ENCODE results near the genes SLC7A11 and ELF2.

DNA sequence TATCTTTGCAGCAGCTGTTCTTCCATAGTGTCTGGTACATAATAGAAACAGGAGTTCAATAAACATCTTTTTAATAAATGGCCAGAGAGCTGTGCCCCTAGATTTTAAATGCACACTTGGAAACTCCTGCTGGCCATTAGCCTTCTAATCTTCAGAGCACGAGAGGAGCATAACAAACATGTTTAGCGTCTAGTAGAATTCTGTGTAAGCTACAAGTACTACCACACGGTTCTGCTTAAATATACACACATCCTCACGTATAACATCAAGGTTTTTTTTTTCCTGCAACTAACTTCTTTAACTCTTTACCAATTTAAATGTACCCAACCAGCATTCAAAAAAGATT lies 705 bp downstream of the SCLT1 start:
- PRO-cap, 7 experiments = peak in 1 of 7 experiments; most common plus-strand start position 136 of the sequence (in 1); most common minus-strand start position 211 of the sequence (in 1)
- RAMPAGE, long total RNA, 2 experiments = no peak in any of the 2 experiments

DNA sequence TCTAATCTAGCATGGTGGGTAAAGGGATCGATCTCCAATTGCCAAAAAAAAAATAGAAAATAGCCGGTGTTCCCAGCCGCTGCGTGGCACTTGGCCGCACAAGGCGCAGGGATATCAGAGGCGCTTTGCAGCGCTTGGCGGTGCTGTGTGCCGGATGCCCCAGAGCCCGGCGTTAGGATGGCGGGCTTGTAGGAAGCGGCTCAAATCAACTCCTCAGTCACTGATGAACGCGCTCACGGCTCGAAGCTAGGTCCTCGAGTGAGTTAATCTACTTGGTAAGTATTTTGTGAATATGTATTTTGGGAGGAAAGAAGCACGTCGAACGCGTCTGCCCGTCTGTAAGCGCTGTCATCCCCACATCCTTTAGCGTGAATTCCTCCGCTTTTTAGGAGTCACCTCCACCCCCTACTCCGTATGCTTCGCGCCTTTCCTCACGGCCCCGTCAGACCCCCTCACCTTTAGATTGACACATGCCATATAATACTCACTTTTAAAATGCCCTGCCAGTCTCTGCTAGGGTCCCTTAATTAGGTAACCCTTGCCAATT lies 734 bp upstream of the PCDH10 start:
- PRO-cap, 7 experiments = peak in 1 of 7 experiments; most common plus-strand start position 216 of the sequence (in 1); most common minus-strand start position 115 of the sequence (in 1)
- RAMPAGE, long total RNA, 2 experiments = no peak in any of the 2 experiments

DNA sequence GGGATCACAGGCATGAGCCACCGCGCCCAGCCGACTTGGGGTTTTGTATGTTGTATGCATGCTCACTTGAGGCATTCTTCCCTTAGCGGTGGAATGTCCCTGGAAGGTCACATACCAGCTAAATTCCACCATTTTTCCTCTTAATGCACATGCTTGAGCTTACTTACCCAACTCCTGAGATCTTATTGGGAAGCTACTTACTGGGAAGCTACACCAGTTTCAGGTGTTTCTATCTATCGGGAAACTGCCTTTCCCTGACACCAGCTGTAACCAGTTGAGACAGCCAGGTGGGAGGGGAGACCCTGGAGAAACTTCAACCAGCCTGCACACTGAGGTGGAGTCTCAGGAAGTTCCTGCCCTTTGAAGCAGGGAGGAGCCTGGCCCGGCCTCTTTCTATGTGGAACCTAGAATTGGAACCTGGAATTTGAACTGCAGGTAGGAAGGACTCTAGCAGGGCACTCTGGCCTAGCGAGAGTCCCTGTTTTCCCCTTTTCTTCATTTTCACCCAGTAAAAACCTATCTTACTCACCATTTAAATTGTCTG lies 425.7 kb upstream of the PABPC4L start:
- PRO-cap, 7 experiments = no peak in any of the 7 experiments
- RAMPAGE, long total RNA, 2 experiments = no peak in any of the 2 experiments

DNA sequence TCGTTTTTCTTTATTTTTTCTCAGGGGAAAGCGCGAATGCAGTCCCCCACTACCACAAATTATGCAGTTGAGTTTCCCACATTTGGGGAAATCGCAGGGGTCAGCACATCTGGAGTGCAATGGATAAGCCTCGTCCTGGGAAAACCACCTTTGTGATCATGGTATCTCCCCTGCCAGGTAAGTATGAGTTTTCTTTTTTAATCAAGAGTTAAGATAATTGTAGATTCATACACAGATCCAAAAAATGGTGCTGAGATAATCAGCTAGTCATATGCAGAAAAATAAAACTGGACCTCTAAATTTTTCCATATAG lies 1536.4 kb downstream of the PCDH18 start:
- PRO-cap, 7 experiments = peak in 1 of 7 experiments; most common minus-strand start position 189 of the sequence (in 1)
- RAMPAGE, long total RNA, 2 experiments = no peak in any of the 2 experiments

DNA sequence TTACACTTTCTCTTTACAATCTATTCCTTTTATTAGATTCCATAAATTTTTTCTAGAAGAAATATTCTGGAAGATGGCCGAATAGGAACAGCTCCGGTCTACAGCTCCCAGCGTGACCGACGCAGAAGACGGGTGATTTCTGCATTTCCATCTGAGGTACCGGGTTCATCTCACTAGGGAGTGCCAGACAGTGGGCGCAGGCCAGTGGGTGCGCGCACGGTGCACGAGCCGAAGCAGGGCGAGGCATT lies 36.2 kb downstream of the PCDH18 start:
- PRO-cap, 7 experiments = no peak in any of the 7 experiments
- RAMPAGE, long total RNA, 2 experiments = no peak in any of the 2 experiments

DNA sequence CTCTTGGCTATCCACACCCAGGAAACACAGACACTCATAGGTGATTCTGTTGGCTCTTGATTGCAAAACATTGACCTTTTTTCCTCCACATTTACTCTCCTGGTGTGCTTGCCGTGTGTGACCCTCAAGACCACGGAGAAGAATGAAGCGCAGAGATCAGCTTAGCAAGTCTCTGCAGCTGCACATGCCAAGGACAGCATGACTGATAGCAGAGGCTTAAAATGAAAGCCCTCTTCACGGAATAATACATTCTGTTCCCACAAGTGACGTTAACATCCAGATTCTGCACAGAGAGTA lies 61.0 kb downstream of the SLC7A11 start:
- PRO-cap, 7 experiments = peak in 5 of 7 experiments; most common minus-strand start position 144 of the sequence (in 5)
- RAMPAGE, long total RNA, 2 experiments = no peak in any of the 2 experiments

- PRO-cap, 7 experiments = no peak in any of the 7 experiments
- RAMPAGE, long total RNA, 2 experiments = no peak in any of the 2 experiments
Observed at GRCh38 chr4:138222132-138222320, 20.1 kb downstream of the SLC7A11 start.

- PRO-cap, 7 experiments = peak in 3 of 7 experiments; most common plus-strand start chr4:138241814 (in 1); most common minus-strand start chr4:138242349 (in 2)
- RAMPAGE, long total RNA, 2 experiments = no peak in any of the 2 experiments
Observed at GRCh38 chr4:138241673-138242898, at the start of gene SLC7A11. Gene SLC7A11 (minus strand): TSS chr4:138242349.

DNA sequence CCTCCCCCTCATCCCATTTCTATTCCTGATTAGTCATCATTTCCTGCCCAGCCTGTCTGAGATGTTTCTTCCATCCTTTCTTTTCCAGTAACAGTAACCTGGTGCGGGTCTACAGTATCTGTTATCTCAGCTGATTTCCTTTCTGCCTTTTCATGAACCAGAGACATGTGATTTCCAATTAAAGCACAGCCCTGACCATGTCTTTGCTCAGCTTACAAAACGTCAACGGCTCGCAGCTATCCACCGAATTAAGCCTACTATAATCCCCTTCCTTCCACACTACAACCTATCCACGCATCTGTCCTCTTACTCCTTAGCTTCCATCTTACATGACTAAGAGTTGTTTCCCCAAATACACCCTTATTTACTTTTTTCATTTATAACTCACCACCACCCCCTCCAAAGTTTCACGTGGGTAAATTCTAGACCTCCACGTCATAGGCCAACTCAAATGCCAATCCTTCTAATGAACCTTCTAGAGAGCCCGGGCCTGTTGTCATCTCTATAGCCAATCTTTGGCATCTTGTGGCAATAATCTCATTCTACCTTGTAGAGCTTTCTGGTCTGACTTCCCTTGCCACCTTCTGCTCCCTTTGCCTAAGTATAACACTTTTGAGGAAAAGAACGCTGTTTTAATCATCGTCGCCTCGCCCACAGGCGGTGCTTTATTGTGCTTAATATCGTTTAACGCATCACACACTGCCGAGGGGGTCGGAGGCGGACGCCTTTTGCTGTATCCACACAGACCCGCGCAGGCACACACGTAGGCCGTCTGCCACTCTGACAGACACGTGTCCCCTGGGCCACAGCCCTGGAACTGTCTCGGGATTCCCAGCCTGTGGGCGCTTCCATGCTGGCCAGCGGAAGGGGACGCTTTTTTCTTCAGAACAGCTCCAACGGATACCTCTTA lies 661 bp upstream of the NOCT start:
- PRO-cap, 7 experiments = peak in 7 of 7 experiments; most common plus-strand start position 87 of the sequence (in 1); most common minus-strand start position 791 of the sequence (in 6)
- RAMPAGE, long total RNA, 2 experiments = start-site peak on the minus strand in 1 of 2 experiments, centred at position 788 of the sequence, 19 reads per replicate

- PRO-cap, 7 experiments = peak in 7 of 7 experiments; most common plus-strand start chr4:139176549 (in 3); most common minus-strand start chr4:139177218 (in 7)
- RAMPAGE, long total RNA, 2 experiments = start-site peak on the minus strand in 2 of 2 experiments, at chr4:139177111-139177238 at its widest, 19 to 29 reads per replicate
Observed at GRCh38 chr4:139176281-139177292, at the start of gene ELF2. Gene ELF2 (minus strand): TSS chr4:139177218.

DNA sequence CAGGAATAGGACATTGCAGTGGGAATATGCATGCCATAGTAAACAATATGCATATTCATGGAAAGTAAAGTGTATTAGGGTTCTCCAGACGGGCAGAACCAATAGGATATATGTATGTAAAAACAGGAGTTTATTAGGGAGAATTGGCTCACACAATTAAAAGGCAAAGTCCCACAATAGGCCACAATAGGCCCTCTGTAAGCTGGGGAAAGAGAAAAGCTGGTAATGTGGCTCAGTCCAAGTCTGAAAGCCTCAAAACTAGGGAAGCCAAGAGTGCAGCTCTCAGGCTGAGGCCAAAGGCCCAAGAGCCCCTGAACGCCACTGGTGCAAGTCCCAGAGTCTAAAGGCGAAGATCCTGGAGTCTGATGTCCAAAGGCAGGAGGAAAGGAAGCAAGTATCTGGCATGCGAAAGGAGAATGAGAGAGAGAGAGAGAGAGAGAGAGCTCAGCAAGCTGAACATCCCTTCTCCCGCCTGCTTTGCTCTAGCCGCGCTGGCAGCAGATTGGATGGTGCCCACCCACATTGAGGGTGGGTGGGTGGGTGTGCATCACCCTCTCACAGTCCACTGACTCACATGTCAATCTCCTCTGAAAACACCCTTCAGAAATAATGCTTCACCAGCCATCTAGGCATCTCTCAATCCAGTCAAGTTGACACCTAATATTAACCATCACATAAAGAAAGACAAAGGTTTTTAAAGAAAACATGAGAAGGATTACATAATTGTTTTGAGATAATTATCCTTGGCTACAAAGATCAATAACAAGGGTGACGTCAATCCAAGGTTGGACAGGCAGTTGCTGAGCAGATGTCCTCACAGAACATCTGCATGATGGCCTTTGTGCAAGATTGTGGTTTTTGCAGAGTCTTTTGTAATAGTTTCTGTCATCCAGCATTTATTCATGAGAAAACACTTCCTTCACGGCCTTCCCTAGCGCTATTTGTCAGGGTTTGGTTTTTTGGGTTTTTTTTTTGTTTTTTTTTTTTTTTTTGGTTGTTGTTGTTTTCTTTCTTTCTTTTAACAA lies 31.0 kb upstream of the ELF2 start:
- PRO-cap, 7 experiments = no peak in any of the 7 experiments
- RAMPAGE, long total RNA, 2 experiments = no peak in any of the 2 experiments

DNA sequence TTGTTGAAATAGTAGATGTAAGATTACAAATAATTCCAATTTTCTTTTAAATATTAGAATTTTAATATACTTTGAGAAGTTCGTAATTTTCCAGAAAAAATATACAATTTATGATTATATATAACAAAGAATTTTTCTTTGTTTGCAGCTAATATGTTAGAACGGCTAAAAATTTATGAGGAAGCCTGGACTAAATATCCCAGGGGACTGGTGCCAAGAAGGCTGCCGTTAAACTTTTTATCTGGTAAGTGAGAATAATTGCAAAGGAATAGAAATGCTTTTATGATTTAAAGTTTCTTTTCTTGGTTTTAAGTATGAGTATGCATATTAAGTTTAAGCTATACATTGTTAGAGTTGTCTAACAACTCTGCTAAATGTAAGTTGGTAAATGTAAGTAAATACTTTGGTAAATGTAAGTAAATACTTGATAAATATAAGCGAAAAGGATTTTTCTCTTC lies 48.8 kb upstream of the NDUFC1 start:
- PRO-cap, 7 experiments = no peak in any of the 7 experiments
- RAMPAGE, long total RNA, 2 experiments = no peak in any of the 2 experiments

DNA sequence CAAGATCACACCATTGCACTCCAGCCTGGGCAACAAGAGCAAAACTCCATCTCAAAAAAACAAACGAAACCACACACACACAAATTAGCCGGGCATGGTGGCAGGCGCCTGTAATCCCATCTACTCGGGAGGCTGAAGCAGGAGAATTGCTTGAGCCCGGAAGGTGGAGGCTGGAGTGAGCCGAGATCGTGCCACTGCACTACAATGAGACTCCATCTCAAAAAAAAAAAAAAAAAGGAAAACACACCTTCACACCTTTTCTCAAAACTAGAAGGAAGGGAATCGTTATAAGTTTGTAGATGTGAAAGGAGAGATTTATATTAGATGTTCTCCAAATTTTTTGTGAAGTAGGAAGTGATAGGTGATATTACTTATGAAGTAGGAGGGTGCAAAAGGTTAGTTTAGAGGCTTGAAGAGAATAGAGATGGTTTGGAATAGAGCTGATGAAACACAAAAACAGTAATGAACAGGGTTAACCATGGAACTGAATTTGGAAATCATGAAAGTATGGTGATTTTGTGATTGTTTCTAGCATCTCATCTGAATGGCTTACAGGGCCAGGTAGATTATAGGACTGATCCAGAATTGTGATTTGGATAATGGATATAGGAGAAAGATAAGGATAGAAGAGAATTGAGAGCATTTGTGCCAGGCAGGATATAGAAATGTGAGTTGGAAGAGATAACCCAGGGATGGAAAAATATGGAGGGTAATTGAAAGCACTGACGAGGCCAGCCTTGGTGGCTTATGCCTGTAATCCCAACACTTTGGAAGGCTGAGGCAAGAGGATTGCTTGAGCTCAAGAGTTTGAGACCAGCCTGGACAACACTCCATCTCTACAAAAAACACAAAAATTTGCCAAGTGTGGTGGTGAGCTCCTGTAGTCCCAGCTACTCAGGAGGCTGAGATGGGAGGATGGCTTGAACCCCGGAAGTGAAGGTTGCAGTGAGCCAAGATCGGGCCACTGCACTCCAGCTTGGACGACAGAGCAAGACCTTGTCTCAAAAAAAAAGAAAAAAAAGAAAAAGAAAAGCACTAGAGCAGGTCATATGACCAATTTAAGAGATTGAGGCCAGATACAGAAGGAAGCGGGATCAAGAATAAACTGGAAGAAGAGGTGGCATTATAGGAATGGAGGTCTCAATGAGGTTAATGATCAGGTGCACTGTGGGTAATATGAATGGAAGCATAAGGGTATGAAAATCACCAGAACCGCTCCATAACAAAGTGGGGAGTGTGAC lies 53.5 kb upstream of the RAB33B start:
- PRO-cap, 7 experiments = no peak in any of the 7 experiments
- RAMPAGE, long total RNA, 2 experiments = no peak in any of the 2 experiments

DNA sequence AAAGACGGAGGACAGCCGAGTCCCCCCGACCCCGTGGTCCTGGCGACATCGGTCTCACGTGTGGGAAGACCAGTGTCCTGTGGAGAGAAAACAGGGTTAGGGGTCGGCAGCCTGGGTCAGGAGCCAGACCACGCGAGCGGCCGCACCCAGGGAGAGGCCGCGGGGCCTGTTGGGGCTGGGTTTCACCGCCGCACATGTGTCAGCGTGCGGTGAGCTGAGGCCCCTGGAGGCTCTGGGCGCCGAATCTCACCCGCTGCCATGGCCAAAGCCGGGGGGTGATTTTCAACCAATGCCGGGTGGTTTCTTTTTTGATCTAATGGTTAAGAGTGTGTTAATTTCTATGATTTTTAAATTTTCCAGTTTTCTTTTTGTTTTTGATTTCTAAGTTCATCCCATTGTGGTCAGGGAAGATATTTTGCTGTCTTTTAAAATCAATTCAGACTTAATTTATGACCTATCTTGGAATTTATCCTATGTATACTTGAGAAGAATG lies 17.7 kb upstream of the RAB33B start:
- PRO-cap, 7 experiments = no peak in any of the 7 experiments
- RAMPAGE, long total RNA, 2 experiments = no peak in any of the 2 experiments

GRCh38 chr4:139535833-139536279 lies 20.2 kb downstream of the SETD7 start:
- PRO-cap, 7 experiments = no peak in any of the 7 experiments
- RAMPAGE, long total RNA, 2 experiments = no peak in any of the 2 experiments

DNA sequence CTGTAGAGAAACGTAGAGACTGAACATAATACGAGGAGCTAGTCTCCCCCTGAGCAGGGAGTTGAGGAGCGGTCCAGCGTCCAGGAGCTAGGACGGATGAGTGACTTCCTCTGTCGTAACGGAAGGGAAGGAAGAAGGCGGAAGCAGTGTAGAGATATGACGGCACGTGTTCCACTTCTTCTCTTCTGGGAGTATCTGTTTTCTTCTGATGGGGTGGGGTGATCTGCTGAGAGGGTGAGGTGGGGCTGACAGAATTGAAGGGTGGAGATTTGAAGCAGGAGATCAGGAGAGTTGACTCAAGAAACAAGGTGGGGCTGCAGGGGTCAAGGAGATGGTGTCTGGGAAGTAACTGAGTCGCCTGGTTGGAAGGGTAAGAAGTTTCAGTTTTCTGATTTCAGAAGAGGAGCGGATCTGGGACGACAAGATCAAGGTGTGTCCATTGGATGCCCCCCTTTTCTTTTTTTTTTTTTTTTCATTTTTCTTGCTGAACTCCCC lies 50.6 kb upstream of the SETD7 start:
- PRO-cap, 7 experiments = peak in 2 of 7 experiments; most common plus-strand start position 132 of the sequence (in 1); most common minus-strand start position 102 of the sequence (in 2)
- RAMPAGE, long total RNA, 2 experiments = no peak in any of the 2 experiments

DNA sequence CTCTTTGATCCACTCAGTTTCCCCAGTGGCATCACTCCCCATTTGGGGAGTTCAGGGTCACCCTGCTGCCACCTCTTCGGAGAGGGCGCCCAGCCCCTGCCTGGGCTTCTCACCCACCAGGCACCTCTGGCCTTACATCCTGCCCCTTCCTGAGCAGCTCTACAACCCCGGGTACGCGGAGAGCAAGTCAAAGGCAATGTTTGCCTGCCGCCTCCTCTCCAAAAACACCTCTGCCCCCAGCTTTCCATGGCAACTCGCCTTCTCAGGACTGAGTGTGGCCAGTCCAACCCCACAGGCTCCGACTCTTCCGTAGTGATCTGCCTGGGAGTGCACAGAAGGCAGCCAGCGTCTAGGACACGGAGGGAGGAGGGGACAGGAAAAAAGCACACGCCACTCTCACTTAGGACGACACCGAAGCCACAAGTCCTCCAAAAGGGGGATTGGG lies 51.8 kb downstream of the MGST2 start:
- PRO-cap, 7 experiments = no peak in any of the 7 experiments
- RAMPAGE, long total RNA, 2 experiments = no peak in any of the 2 experiments

DNA sequence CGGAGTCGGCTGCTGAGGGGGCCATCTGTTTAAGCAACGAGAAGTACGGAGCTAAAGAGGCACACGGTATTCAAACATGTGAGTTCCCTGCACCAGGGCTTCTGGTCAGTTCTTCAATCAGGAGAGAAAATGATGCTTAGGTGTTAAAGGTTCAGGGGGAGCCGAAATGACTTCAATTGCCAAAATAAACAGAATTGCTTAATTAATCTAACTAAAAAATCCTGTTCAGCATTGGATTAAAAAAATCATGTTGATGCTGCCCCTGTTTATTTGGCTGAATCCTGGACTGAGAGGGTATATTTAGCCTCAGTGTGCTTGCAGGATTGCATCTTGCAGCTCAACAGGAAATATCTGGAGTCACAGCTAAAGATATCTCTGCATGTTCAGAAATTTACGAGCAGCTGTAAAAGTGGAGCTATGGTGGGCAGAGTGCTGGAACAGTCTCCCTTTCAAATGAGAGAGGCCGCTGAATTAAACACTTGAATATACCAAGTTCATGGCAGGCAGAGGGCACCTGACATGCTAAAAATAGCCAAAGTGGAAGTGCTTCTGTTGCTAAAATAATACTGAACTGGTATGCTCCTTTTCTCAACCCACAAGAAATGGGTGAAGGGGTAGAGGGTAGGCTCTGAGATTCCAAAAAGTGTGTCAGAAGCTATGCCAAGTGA lies 97.9 kb downstream of the MGST2 start:
- PRO-cap, 7 experiments = no peak in any of the 7 experiments
- RAMPAGE, long total RNA, 2 experiments = no peak in any of the 2 experiments

- PRO-cap, 7 experiments = peak in 2 of 7 experiments; most common plus-strand start chr4:139884626 (in 1); most common minus-strand start chr4:139884573 (in 2)
- RAMPAGE, long total RNA, 2 experiments = no peak in any of the 2 experiments
Observed at GRCh38 chr4:139884331-139885129, 218.9 kb downstream of the MGST2 start.

- PRO-cap, 7 experiments = peak in 2 of 7 experiments; most common plus-strand start chr4:139956663 (in 1); most common minus-strand start chr4:139956521 (in 1)
- RAMPAGE, long total RNA, 2 experiments = no peak in any of the 2 experiments
Observed at GRCh38 chr4:139956332-139956960, 197.5 kb downstream of the MAML3 start.